Anterior vena cava (tissue), 1 donor: ENCODE results near the genes CARMIL1, H3C1 and H2BC5.

- PRO-cap, result no peak
Observed at GRCh38 chr6:24825158-24825484, 26.4 kb upstream of the ARMH2 start.

GRCh38 chr6:24877154-24877491 is 58.6 kb downstream of the RIPOR2 start:
- PRO-cap, result no peak

GRCh38 chr6:24951719-24952656 is 16.2 kb upstream of the RIPOR2 start:
- PRO-cap, result no peak

DNA sequence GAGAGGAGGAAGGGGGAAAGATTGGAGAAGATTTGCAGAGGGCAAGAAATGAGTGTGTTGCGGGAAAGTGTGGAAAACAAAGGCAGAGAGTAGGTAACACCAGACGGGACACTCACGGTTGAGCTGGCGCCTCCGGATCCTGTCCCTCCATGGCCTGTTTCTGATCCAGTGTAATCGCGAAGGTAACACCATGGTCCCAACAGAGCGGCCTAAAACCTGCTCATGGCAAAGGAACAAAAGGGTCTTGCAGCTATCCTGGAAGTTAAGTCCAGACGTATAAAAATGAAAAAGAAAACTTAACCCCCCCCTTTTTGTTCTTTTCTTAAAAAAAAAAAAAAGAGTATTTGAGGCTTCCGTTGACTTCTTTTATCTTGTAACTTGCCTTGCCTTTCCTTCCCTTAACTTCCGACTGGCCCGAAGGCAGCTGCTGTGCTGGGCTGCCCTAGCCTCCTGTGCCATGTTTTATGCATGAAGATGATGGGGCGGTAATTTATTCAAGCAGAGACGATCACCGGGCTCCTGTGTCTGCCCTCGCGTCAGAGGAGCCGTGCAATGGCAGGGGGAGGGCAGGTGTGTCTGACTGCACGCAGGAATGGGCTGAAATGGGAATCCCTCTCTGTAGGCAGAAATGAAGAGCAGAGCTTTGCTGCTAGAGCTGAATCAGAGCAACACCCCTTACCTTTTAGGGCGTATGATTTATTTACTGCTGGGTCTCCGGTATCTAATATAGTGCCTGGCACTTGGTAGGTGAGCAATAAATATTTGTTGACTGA is 106.2 kb upstream of the RIPOR2 start:
- PRO-cap, result no peak

- PRO-cap, result unidirectional peak, minus-strand start at chr6:25122103
Observed at GRCh38 chr6:25121900-25122462, 157.2 kb upstream of the CARMIL1 start.

DNA sequence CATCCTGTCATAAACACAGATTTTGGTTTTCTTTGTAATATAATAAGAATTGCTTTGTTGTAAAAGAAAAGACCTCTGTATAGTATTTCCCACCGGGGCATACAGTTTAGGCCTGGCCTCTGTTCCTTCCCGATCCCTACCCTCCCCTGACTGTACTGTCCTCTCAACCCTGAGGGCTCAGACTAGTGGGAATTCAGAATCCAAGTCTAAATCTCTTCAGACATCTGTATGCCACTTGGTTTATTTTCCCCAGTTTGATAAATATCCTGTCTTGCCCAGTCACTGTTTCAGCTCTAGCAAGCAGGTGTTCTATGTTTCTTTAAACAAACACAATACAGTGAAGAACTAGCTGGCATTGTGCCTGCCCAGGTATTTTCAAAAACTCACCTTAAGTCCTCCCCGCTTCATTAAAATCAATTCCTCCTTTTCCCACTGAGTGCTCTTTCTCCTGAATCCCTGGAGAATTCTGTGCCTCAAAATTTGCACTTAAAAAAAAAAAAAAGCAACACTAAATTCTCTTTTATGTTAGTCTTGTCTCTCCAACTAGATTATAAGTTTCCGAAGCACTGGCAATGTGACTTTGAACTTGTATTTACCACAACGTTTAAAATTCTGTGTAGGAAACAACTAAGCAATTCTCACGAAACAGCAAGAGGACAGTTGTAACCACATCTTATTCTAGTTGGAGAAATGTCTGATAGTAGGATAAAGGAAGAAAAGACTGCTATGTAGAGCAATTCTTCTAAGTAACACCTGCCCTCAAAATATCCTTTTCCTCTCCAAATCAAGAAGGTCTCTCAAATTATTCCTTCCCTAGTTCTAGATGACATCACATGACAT is 112.0 kb upstream of the CARMIL1 start:
- PRO-cap, result no peak

GRCh38 chr6:25278865-25279650 is at the start of gene CARMIL1:
TSS of gene CARMIL1 (plus strand) at chr6:25279374.
- PRO-cap, result bidirectional peak, plus-strand start at chr6:25279095, minus-strand start at chr6:25279019; bidirectional peak, plus-strand start at chr6:25279467, minus-strand start at chr6:25279241; bidirectional peak, plus-strand start at chr6:25279552, minus-strand start at chr6:25279521

DNA sequence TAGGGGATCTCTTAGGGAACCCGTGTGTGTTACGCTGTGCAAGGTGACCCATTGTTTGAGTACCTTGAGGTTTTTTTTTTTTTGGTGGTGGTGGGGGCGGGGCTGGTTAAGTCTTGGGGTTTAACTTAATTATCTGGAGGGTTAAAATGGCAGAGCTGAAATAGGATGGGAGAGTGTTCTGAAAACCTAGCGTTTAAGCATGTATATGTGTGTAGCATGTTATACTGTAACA is 1.3 kb downstream of the CARMIL1 start:
- PRO-cap, result no peak

- PRO-cap, result no peak
Observed at GRCh38 chr6:25344005-25344619, 64.9 kb downstream of the CARMIL1 start.

DNA sequence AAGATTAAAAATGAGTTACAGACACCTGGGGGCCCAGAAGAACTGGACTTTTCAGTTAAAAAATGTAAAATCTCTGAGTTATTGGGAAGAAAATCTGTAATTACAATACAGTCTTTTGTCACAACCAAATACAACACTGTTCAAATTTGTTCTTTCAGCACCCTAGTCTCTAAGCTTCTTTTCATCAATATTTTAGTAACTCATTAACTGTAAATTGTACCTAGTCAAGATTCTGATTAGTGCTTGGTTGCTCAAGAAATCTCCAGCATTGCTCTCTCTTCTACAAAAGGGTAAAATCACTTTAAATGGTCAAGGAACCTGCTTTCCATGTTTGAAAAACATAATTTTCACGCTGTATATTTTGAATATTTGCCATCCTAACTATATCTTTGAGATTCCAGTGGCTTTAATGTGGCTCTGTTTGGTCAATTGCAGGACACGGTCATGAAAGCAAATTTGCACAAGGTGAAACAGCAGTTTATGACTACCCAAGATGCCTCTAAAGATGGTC is 9.2 kb downstream of the SCGN start:
- PRO-cap, result no peak

- PRO-cap, result no peak
Observed at GRCh38 chr6:25779805-25780921, 25.6 kb downstream of the SLC17A4 start.

- PRO-cap, result unidirectional peak, plus-strand start at chr6:26020451
Observed at GRCh38 chr6:26020071-26021033, at the start of gene H3C1. TSS of gene H3C1 (plus strand) at chr6:26020451.

DNA sequence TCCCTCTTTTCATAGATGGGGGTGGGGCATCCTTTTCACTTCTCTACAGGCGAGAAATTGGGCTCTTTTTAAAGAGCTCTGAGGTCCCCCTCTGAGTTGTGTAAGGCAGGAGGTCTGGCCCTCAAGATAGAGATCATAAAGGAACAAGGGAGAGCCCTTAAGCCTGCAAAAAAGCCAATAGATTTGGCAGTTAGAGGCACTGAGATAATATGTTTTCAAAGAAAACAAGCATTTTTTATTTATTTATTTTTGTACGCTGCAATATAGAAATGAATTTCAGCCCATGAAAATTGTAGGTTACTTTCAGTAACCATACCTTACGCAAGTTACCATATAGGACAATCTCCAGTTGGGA is 830 bp upstream of the H1-2 start:
- PRO-cap, result no peak

- PRO-cap, result no peak
Observed at GRCh38 chr6:26092376-26093019, 5.3 kb downstream of the HFE start.

GRCh38 chr6:26128999-26129296 is 5.0 kb downstream of the H2AC6 start:
- PRO-cap, result no peak

DNA sequence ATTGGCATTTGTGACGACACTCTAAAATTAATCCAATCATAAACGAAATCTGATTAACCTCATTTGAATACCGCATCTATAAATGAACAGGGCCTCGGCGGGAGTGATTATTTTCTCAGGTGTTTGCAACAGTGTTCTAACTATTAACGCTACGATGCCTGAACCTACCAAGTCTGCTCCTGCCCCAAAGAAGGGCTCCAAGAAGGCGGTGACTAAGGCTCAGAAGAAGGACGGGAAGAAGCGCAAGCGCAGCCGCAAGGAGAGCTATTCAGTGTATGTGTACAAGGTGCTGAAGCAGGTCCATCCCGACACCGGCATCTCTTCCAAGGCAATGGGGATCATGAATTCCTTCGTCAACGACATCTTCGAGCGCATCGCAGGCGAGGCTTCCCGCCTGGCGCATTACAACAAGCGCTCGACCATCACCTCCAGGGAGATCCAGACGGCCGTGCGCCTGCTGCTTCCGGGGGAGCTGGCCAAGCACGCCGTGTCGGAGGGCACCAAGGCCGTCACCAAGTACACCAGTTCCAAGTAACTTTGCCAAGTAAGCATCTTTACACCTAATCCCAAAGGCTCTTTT is at the start of gene H2BC5:
H2BC5 (plus strand) TSS at position 107 of the 580 bp plus-strand sequence.
- PRO-cap, result bidirectional peak, plus-strand start at position 107 of the sequence, minus-strand start outside the sequence

GRCh38 chr6:26215031-26215201 is 1.6 kb downstream of the H2BC8 start:
- PRO-cap, result no peak

- PRO-cap, result no peak
Observed at GRCh38 chr6:26296691-26297402, 11.5 kb upstream of the H4C8 start.

DNA sequence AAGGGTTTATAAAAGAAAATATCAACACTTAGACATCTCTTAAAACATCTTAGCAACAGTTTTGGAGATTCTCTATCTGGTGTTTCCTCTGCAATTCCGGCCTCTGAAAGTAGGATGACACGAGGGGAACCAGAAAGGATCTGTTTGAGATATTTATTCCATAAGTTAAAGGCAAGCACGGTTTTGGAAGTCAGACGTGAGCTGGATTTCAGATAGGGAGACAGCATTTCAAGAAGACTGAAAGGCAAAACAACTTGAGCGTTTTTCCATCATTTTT is 26.7 kb upstream of the H4C8 start:
- PRO-cap, result no peak

DNA sequence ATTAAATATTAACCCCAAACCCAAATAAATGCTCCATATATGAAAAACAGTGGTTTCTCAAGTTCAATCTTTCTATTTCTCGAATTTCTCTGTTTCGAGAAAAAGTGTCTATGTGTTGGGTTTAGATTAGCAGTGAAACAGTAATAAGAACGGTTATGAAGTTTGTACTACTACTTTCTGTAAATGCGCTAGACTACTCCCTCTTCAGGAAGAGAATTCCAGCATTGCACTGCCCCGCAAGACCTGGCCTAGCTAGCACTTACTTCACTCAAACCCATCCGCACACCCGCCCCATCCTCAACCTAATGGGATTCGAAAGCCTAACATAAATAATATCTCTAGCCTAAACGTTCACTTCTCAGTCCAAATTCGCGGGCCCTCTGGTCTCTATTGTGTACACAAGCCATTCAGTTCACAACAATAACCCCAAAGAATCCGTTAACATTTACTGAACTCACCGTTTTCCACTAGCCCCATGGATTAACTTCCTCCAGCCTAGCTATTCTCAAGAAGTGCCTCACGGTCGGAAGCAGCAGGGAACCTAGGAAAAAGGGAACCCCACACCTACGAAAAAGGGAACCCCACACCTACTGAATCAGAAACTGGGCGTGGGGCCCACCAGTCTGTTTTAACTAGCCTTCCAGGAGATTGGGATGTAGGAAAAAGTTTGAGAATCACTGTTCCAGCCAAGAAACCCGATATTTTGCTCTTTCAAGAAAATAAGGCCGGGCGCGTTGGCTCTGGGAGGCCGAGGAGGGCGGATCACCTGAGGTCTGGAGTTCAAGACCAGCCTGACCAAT is 34.2 kb upstream of the H4C8 start:
- PRO-cap, result no peak